Measurements from ENCODE around the genes USP51 and NLRP2B.

GRCh38 chrX:54994613-54995507, 872 bp upstream of the PFKFB1 start:
- PRO-cap, result no peak

DNA sequence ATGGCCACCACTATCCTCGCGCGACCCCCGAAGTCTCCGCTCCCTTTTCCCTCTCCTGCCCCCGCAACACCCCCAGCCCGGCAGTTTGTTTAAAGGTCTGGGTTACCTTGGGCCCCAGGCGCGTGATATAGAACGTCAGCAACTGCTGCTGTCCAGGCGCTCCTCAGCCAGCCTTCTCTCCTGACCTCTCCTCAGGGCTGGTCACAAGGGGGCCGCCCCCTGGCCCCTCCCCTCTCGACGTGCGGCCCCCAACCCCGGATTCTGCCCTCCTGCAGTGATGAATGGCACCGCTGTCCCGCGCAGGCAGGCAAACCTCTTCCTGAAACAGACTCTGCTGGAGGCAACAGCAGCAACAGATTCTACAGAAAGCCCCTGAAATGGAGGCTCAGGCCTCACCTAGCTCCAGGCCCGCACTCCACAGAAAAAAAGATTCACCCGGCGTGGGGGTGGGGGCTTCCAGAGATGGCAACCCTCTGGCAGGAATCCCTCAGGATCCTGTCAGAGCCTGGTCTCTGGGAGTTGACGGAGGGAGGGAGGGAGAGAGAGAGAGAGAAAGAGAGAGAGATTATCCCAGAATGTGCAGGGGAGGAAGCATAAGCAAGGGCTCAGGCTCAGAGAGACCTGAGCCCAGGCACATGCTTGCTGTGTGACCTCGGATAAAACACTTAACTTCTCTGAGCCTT, at the start of gene USP51:
Gene USP51, minus strand, starts transcription at position 179 of the 683 bp plus-strand sequence.
- PRO-cap, result bidirectional peak, plus-strand start at position 274 of the sequence, minus-strand start at position 179 of the sequence

GRCh38 chrX:56765257-56766038, 36.4 kb downstream of the NBDY start:
- PRO-cap, result no peak

DNA sequence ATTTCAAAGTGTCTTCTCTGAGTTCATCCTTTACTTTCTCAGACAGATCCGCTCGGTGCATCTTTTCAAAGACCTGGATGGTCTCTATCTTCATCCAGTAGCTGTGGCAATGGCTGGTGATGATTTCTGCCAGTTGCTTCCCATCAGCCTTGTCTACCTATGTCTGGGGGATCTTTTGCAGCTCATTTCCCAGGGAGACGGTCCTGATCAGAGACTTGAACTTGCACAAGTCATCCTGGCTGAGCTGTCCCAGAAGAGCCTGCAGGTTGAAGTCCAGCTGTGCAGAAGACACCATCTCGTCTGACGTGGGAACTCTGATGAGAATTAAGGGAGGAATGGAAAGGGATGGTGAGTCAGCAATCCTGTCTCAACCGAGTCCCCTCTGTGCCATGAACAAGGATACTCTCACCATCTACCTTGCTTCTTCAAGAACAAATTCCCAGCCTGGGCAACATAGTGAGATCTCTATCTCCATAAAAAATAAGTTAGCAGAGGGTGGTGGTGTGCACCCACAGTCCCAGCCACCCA, at the start of gene NLRP2B:
Gene NLRP2B, minus strand, starts transcription at position 295 of the 528 bp plus-strand sequence.
- PRO-cap, result no peak

DNA sequence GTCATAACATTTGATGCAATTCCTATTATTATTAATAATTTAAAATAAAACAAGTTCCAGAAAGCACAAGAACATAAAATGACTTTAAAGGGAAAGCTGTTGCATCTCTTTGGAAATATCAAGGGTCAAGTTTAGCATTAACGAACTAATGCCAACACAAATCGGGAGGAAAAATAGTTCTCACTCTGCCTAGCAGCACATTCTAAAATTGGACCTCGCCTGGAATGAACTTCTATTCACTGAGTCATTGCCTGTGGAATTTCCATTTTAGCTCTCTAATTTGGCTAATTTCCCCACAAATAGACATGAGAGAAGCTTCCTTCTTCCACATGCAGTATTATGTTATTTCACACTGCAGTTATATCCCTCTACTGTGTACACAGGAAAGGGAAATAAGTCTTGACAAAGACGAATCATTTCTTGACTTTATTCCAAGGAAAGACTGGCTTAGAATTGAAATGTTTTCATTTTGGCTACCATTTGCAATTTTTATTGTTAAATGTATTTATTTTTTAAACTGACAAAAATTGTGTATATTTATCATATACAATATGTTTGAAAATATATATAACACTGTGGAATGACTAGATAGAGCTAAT, 9.3 kb downstream of the ZXDA start:
- PRO-cap, result no peak

GRCh38 chrX:57908868-57909428, 1.3 kb downstream of the ZXDA start:
- PRO-cap, result no peak

DNA sequence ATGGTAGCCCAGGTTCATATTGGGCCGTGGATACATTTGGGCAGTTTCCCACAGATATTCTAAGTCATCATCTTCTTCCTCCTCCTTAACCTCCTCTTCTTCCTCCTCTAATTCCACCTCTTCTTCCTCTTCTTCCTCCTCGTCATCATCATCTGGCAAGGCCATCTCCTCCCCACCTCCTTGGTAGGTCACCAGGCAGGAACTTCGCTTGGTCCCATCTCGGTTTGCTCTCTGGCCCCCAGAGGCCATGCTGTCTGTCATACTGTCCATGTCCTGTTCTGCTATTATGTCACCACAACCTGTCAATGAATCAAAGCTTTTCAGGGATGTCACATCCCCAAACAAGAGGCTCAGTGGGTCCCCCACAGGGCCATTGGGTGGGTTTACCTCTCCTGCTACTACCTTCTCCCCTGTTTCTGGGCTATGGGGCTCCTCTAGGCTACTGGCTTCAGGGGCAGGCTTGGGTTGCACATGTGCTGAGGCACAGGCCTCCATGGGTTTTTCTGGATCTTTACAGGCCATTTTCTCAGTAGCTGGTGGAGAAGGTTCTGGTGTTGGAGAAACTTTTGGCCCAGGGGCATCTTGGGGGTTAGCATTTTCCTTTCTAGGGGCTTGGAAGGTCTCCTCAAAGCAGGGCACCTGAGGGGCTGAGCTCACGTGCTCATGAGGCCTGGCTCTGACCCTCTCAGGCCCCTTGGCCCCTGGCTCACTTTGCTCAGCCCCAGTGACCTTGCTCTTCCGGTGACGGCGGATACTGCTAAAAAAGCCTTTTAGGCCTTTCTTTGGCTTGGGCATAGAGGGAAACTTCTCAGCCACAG, 13.3 kb downstream of the AMER1 start:
- PRO-cap, result no peak

DNA sequence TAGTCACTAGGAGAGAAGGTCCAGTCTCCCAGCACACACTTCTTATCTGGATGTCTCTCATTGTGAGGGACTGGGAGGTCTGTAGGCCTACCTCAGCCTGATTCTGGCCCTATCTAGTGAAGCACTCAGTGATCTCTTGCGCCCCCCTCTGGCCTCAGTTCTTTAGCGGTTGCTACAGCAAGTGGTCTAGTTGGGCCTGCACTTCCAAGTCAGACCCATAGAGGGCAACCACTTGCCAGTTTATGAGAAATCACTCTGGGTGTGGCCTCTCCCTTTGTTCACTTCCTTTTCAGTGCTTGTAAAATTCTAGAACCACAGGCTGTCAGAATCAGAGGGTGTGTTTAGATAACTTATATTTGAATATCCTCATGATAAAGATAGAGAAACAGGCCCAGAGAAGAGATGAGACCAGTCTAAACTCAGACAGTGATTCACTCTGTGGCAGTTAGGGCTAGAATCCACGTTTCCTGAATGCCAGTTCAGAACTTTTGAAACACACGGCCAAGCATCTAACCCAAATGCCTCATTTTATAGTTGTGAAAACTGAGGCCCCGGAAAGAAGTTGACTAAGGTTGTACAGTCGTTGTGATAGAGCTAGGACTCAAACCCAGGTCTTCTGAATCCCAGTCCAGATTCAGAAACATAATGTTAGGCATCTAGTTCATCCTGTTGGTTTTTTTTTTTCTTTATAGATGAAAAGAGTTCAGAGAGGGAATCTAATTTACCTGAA, 61.0 kb upstream of the LAS1L start:
- PRO-cap, result no peak

DNA sequence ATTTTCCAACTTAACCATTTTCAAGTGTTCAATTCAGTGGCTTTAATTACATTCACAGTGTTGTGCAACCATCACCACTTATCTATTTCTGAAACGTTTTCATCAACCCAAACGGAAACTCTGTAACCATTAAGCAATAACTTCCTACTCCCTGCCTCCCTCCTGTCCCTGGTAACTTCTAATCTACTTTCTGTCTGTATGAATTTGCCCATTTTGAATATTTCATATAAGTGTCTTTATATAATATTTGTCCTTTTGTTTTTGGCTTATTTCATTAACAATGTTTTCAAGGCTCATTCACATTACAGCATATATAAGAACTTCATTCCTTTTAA, 57.4 kb upstream of the MSN start:
- PRO-cap, result no peak

- PRO-cap, result no peak
These were observed 2.4 kb downstream of the MSN start for GRCh38 chrX:65669770-65670254.

DNA sequence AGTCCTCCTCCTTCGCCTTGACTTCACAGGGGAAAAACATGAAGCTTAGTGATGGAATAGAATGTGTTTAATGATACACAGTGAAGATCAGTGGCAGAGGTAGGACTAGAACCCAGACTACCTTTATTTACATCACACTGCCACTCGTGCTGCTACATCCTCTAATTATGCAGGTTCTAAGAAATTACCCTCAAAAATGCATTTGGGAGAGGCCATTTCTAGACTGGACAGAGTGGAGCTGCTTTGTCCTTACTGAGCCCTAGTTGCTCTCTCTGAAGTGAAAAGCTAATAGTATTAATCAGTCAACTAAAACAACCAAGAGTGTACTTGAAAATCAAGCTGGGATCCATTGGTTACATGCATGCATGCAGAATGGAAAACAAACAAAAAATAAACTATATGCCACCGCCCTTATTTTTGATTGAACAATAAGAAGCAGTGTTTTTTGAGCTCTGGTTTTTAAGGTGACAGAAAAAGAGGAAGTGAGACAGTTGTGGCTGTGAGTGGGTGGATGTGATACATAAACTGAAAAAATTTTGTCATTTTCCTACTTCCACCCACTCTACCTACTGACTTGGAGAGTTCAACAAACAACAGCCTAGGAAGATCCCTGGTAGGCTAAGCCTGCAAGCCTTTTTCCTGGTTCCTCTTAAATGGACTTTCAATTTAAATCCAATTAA, 6.8 kb upstream of the VSIG4 start:
- PRO-cap, result no peak

DNA sequence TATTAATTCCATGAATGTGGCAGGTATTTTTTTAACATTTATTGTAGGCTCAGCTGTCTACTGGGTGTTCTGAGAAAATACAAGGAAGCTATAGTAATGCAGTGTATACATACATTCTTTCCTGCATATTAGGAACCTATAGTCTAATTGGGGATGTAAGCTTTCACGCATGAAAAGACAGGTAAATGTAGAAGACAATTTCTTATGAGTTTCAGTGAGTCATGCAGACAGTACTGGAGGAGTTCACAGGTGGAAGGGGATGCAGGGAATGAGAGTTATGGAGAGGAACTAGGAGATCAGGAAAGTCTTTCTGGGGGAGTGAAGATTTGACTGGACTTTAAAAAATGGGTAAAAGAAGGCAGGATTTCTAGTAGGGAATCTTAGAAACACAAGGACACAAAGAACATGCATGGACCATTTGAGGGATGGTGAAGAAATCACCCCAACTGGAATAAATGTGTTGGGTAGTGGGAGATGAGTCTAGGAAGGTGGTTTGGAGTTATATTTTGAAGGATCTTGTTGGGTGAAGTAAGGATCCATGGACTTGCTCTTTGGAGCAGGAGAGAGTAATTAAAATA, 94.1 kb downstream of the HEPH start:
- PRO-cap, result no peak

GRCh38 chrX:66633425-66633882, 5.4 kb downstream of the EDA2R start:
- PRO-cap, result no peak

- PRO-cap, result no peak
These were observed 1.3 kb downstream of the AR start for GRCh38 chrX:67544716-67545892.

DNA sequence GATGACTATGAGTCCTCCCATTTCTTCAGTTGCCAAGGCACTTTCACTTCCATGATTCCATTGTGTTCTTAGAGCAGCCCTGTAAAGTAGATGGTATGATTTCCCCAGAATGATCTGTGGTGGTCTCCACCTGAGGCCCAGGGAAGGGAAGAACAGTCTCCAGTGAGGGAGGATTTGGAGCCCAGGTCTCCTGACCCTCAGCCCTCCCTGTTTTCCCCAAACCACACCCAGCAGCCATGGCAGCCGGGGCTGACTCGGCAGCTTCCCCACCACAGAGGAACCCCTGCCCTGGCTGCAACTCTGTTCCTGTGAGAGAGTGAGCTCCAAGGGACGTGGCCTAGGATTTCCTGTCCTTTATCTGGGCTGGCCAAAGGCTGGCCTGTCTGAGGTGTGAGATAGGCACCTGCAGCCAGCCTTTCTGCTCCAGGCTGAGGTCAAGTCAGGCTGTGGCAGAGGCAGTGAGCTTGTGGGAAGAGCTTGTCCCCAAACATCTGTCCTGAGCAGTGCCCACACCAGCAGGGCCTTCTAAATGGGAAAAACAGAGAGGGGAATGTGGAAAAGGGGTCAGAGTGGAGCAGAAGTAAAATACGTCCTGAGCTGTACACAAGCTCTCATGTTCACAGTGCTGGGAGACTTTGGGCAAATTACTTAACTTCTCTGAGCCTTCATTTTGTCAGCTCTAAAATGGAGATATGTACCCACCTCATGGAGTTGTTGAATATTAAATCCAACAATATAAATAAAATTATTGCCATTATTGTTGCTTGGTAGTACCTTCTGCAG, 52.9 kb downstream of the STARD8 start:
- PRO-cap, result no peak

GRCh38 chrX:68843060-68843603, 14.3 kb downstream of the EFNB1 start:
- PRO-cap, result no peak

- PRO-cap, result no peak
These were observed 66.8 kb downstream of the EFNB1 start for GRCh38 chrX:68895633-68895999.

DNA sequence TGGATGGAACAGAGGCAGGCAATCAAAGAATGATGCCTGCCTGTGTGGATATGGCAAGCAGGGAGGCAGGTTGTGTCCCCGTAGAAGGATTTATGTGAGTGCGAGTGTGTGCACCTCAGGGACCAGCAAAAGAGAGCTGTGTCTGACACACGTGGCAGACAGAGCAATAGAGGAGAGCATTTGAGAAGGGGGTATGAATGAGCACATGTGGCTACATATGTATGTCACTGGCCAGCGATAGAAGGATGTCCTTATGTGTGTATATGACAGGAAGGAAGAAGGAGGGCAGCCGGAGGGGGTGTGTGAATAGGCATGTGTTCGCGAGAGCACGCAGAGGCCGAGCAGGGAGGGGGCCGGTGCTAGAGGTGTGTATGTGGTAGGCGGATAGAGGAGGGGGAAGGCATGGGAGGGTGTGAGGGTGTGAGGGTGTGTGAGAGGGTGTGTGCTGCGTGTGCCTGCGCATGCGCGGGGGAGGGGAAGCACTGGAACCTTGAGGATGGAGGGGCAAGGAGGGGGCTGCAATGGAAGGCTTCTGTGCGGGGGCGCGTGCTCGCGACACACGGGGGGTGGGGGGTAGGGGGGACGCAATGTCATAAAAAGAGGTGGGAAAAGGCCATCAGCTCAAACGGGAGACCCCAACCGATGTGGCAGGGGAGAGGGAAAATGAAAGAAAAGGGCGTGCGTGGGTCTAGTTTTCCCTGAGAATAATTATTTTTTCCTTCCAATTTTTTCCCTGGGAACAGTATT, 899 bp downstream of the PJA1 start:
- PRO-cap, result no peak

GRCh38 chrX:69505787-69506328, 1.7 kb downstream of the NALF2 start:
- PRO-cap, result no peak

DNA sequence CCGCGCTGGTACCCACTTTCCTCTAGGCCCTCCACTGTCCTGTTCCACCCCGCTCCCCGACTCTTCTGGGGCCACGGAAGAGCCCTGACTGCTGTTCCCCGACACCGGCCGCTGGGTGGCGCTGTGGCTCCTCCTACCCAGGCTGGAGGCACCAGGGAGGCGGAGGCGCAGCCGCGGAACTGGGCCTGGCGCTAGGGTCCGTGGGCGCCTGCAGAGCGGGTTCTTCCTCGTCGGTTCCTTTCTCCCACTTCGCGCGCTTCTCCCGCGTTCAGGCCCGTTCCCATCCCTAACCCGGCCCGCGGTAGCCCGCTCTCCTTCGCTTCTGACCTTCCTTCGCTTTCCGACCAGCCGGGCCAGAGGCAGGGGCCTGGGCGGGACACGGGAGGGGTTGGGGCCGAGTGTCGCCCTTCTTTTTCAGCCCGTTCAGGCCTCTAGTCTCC, 34.2 kb downstream of the NALF2 start:
- PRO-cap, result no peak

Measured in aorta (tissue), 1 donor.